Diencephalon (tissue), 2 donors: ENCODE results near the genes RASGRP2, SNX15 and SPDYC.

- RAMPAGE, long total RNA: no peak
These were observed 2.0 kb upstream of the ENSG00000286264 start for GRCh38 chr11:64238799-64239439.

GRCh38 chr11:64262986-64264016, 12.0 kb downstream of the PLCB3 start:
- RAMPAGE, long total RNA: no peak

DNA sequence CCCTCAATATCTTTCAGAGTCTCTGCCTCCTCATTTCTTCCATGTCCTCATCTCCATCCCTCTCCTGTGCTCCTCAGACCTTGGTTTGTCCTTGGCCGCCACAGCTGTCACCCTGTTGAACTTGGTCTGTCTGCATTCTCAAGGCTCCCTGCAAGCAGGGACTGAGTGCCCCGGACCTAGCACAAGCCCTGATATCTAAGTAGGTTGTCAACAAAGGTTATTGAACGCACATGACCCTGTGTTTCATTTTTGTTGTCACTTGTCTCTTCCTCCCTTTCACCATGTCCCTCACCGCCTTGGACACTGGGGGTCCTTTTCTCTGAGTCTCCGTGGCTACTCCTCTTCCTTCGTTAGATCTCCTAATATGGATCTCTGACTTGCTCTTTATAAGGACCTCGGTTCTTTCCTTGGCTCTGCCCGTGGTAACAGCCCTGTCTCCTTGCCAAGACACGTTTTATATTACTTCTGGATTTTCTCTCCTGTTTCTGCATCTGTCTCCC, 38.6 kb downstream of the SLC22A12 start:
- RAMPAGE, long total RNA: no peak

- RAMPAGE, long total RNA: no peak
These were observed at the start of gene RASGRP2 for GRCh38 chr11:64743883-64744675. TSS of gene RASGRP2 (minus strand) at chr11:64744142.

- RAMPAGE, long total RNA: no peak
These were observed 2.0 kb upstream of the RASGRP2 start for GRCh38 chr11:64745696-64746522.

DNA sequence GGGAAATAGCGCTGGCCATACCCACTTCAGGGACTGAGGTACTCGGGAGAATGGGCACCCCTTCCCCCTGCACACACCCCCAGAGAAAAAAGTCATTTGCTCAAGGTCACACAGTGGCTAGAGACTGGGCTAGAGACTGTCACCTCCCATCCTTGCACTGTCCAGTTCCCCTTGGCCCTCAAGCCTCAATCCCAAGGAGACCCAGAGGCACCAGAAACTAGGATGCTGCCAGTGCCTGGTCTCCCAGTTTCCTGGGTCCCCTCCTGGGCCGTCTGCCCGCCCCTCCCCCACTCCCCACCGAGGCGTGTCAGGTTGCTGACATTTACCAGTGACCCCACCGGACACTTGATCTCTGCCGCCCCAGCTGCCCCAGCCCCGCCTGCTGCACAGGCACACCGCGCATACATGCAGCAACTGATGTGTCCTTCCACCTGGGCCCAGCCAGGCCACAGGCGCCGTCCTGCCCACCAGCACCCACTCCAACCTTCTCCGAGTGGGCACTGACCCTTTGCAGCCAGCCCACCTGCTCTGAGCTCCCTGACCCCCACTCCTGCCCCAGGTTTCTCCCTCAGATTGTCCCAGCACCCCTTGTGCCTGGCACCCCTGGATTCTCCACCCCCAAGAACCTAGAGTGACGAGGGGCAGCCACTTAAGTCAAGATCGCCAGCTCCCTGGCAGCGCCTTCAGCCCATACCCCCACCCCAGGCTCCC, 683 bp downstream of the PYGM start:
- RAMPAGE, long total RNA: no peak

DNA sequence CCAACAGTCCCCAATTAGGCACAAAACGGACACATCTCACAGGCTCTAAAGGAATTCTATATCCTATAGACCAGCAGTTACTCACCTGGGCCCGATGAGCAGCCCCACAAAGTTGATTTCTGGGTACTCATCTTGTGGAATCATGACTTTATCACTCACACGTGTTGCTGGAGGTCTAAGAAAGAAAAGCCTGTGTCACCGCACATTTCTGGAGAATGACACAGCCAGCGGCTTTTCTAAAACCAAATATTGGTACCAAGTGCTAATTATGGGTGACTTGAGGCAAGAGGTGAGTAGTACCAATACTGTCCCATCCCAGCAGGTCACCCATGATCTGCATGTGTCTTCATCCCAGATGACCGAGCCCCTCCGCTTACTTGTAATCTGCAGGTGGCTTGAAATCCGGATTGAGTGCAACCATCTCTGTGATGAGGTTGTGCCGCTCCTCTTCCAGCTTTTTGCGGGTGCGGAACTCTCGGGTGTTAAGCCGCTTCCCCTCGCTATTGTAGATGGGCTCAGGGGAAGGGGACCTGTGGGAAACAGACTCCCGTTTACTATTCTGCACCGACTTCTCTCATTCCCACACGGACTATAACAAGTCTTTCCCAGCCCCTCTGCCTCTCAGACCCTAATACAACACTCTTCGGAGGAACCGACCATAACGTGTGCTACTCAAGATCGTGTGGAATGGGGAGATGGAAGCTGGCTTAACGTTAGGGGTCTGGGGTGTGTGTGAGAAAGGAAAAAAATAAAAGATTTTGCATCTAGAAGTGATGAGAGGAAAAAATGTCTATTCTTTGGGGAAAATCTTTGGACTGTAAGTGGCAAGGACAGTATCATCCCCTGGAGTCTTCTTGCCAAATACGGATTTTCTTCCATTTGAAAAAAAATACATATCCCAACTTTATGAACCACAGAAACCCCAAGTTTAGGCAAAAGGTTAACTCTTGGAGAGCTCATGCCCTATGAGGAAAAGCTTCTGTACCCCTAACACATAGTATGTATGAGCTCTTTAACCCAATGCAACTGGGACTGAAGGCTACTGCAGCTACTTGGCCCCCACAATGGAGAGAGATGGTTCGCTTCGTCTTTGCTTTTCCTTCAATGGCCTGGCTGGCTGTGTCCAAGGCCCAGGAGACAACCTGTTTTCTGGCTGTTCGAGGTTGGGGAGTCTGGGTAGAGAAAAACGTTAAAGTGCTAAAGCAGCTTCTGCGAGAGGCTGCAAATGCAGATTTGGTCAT, 8.0 kb downstream of the SF1 start:
- RAMPAGE, long total RNA: no peak

DNA sequence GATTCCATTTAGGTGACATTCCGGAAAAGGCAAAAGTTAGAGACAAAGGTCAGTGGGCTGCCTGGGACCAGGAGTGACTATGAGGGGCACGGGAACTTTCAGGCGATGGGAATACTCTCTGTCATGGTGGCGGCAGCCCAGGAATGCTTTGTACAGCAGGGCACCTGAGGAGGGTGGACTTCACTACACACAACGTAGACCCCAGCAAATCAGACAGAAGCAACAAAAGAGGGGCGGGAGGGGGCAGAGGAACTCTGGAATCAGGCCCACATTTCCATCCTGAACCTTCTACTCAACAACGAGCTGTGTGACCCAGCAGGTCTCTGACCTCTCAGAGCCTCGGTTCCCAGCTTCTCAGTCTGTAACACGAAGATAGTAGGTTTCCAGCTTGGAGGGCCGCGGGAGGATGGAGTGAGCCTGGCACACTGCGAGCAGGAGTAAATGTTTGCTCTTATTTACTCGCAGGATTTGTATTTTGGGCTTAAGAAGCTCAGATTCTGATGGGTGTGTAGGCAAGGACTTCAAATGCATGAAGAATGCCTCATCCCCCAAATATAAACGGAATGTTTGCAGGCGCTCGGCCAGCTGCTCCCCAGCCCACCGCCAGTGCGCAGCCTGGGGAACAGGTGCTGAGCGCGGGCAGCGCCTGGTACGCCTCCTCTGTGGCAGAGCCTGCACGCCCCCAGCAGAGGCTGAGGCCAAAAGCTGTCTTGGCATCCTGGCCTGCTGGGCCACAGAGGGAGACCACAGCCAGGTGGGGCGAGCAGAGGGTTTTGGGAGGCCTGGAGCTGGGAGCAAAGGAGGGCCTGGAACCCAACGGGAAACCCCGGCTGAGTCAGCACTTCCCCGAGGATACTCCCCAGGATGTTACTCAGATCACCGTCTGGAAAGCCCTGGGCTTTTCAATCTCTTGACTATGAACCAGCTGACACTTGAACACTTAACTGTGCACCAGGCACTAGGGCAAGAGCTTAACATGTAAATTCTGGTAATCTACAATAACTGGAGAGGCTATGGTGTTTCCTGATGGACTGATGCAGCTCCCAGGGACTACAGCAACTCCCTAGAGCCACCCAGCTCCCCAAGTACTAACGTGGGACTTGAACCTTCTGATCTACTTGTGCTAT, 9.5 kb downstream of the EHD1 start:
- RAMPAGE, long total RNA: no peak

GRCh38 chr11:64875894-64876427, 2.5 kb downstream of the EHD1 start:
- RAMPAGE, long total RNA: no peak

GRCh38 chr11:64890939-64892106, 12.9 kb upstream of the EHD1 start:
- RAMPAGE, long total RNA: no peak

- RAMPAGE, long total RNA: no peak
These were observed 4.3 kb downstream of the GPHA2 start for GRCh38 chr11:64931217-64931929.

- RAMPAGE, long total RNA: no peak
These were observed 2.1 kb downstream of the GPHA2 start for GRCh38 chr11:64933470-64934137.

- RAMPAGE, long total RNA: start-site peak on the plus strand at chr11:65027441-65027499, 467 and 135 reads in 2 replicates
These were observed at the start of gene SNX15 for GRCh38 chr11:65027000-65027966. TSS of gene SNX15 (plus strand) at chr11:65027439.

GRCh38 chr11:65113079-65113670, 1.5 kb downstream of the TM7SF2 start:
- RAMPAGE, long total RNA: no peak

DNA sequence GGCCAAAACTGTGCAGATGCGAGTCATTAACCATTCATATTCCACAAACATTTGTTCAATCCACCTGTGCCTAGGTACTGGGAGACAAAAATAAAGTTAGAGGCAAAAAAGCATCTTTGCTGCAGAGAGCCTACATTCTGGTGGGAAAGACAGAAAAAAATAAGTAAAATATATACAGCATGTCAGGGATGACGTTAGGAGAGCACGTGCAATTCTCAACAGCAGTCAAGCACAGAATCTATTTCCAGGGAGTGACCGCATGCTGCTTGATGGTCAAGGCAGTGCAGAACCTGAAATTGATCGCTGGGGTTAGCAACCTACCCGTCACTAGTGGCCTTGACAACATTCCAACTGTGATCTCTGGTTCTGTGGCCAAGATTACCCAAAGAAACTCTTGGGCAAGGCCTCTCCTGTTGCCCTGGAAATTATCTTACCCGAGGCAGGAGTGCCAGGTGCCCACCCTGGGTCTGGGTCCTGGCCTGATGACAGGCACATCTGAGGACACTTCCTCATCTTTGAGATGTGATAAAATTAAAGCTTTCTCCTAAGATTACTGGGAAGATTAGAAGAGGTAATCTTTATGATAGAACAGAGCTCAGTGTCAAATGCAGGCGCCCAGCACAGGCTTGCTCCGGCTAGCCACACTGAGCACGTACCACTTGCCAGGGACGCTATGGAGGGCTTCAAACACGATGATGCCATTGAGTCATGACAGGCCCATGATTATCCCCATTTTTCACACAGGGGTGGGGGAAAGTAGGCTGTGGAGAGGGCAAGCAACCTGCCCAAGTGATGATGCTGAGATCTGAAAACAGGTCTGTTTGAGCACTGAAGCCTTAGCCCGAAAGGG, 2.2 kb downstream of the TM7SF2 start:
- RAMPAGE, long total RNA: no peak

GRCh38 chr11:65116057-65116303, 1.5 kb downstream of the ZNHIT2 start:
- RAMPAGE, long total RNA: no peak

DNA sequence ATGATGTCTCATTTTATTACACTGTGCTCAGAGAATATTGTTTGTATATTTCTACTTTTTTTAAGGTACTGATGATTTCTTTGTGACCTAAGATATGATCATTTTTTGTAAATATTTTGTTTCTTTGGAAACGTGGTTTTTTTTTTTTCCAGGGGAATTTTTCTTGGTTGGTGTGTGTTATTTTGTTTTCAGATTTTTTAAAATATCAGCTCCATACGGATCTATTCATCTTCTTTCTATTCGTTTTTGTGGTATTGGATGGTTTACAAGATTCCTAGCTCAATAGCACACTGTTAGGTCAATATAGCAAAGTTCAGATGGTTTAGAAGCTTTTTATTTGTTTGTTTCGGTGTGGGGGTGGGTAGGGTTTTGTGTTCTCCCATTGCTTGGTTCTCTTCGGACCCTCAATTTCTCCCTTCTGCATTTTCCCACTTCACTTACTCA, 4.7 kb upstream of the SPDYC start:
- RAMPAGE, long total RNA: no peak

DNA sequence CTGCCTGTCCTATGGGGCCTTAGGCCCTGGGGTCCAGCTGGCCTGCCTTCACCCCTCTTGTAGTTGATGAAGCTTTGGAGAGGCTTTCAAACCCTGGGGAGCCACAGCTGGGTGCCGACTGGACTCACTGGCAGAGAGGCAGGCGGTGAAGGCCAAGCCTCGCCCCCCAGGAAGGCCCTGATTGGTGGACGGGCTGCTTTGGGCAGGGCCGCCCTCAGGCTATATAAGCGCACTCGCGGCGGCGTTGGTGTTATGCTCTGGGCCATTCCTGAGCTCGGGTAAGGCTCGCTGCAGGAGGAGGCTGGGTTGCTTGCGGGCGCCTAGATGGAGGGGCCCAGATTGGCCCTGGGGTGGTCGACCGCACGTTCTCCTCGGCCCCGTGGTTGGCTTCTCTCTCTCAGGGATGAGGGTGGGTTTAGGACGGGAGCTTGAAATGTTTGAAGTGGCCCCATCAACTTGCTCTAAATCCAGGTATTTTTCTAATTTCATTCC, at the start of gene SPDYC:
SPDYC (plus strand) TSS at position 250 of the 492 bp plus-strand sequence.
- RAMPAGE, long total RNA: no peak

GRCh38 chr11:65322445-65322946, 7.8 kb downstream of the CDC42EP2 start:
- RAMPAGE, long total RNA: no peak

DNA sequence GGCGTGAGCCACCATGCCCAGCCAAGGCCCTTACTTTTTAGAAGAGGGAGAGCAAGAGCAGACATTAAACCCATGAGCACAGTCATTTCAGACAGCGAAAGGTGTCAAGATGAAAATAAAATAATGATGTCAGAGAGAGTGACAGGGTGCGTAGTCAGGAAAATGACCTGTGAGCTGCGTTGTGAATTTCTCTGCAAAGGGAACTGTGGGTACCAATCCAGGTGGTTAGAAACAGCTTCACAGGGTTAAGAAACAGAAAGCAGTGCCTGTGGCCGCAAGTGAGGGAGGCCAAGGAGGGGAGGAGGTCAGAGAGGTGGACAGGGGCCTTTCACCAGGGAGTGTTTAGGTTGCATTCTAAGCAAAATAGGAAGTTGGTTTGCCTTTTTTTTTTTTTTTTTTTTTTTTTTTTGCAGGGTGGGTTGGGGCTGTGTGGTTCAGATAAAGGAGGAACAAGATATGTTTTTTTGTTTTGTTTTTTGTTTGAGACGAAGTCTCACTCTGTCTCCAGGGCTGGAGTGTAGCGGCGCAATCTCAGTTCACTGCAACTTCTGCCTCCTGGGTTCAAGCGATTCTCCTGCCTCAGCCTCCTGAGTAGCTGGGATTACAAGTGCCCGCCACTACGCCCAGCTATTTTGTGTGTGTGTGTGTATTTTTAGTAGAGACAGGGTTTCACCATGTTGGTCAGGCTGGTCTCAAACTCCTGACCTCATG, 7.9 kb downstream of the TIGD3 start:
- RAMPAGE, long total RNA: no peak